GM12892 (cell line): ENCODE measurements around the genes FAM9C, RAB9A and GRPR.

GRCh38 chrX:13013739-13014297 lies 30.6 kb downstream of the FAM9C start:
- RRBS: no CpG with 5 or more reads among the region's 6 CpGs

- RRBS: no CpG with 5 or more reads among the region's 3 CpGs
These were observed 15.6 kb downstream of the FAM9C start for GRCh38 chrX:13028645-13029423.

- RRBS: no CpG with 5 or more reads among the region's 5 CpGs
These were observed 15.0 kb downstream of the FAM9C start for GRCh38 chrX:13029424-13029751.

DNA sequence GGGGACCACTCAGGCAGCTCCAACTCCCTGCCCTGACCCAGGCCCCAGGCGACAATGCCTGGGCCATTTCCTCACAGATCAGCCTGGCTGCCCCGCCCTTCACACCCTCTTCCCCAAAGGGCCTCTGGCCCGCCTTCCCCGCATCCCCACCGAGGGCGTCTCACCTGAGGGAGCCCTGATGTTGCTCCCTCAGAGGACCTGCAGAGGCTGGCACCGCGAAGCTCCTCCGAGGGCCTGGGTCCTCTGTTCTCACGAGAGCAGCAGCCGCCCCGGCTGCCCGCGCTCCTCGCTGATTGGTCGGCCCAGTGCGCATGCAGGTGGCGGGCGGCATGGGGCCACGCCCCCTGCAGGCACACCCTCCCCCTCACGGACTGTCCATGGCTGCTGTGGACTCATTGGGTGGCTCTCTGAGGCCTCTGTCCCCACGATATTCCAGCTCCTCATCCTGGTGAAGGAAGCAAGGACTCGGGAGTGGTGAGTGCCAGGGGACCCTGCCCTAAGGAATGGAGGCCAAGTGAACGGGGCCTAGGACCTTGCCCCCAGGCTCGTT lies at the start of gene FAM9C:
Gene FAM9C, minus strand, starts transcription at position 245 of the 550 bp plus-strand sequence.
- RRBS: no CpG with 5 or more reads among the region's 25 CpGs

DNA sequence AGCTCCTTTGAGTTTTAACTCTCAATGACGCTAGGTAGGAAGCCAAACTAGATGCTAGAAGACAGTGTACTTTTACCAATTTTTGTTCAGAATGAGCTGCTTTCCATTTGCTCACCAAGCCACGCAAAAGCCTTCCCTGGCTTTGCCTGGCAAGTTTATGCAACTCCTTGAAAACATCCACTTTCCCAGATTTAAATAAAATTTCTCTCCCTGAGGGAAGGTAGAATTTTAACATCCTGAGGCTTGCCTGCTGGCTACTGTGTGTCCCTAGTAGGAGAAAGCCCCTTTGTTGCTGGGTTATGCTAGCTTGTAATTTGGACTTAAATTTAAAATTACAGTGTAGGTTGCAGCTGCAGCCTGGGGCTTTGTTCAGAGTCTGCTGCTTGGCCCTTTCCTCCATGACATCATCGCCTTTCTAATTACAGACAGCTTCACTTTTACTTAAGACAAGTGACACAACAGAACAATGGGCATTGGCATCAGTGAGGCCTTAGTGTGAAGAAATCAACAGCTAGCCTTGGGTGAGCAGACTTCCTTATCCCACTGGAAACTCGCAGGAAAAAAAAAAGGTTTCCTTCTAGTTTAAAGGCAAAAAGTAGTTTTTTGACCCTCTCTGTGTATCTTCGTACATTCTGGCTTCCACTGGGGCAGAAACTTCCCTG lies 122.9 kb upstream of the FAM9C start:
- RRBS: no CpG with 5 or more reads among the region's 5 CpGs

GRCh38 chrX:13646060-13646259 lies 7.0 kb upstream of the TCEANC start:
- RRBS: no CpG with 5 or more reads among the region's 2 CpGs

GRCh38 chrX:13669114-13669704 lies 16.3 kb downstream of the TCEANC start:
- RRBS: 0% methylated on average over 1 of the region's 9 CpGs

- RRBS: 8% methylated on average over 10 of the region's 76 CpGs
These were observed at the start of gene RAB9A for GRCh38 chrX:13688568-13689644. Gene RAB9A, plus strand, starts transcription at chrX:13689128.

GRCh38 chrX:13724917-13725440 lies 9.4 kb downstream of the TRAPPC2 start:
- RRBS: no CpG with 5 or more reads among the region's 13 CpGs

DNA sequence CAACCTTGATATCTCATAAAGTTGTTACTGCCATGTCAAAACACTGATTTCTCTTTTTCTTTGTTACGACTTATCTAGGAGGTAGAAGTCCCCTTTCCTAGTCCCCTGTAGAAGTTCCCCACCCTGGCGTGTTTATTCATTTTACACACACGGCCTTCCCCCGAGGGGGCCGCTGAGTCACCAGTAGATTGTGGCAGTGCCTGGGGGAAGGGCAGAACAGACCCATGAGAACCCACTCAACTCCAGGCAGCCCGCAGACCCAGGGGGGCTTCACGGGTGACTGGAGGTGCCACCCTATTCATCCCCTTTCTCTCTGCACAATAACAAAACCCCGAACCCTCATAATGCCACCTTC lies 20.3 kb upstream of the GPM6B start:
- RRBS: no CpG with 5 or more reads among the region's 8 CpGs

DNA sequence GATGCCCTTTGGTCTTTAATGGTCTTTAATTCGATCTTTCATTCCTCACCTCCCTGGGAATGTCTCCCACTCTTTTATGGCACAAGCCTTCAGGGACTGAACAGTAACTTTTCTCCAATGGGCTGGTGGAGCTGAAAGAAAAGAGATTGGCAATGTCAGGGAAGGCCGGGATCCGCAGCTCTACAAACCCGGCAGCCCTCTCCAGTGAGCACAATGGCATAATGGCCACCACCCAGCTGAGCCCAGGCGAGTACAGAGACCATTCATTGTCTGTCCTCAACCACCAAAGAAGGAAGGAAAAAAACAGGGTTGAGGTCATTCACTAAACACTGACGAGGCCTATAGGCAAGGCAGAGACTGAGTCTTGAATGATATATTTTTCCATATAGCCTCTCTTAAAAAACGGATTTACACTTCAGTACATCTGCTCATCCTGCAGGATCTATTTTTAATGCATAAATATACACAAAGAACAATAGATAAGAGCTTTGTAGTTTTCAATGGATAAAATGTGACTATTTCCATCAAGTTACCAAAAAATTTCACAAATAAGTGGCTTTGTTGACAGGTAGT lies 3.5 kb downstream of the GEMIN8 start:
- RRBS: no CpG with 5 or more reads among the region's 7 CpGs

GRCh38 chrX:15335963-15336485 lies 701 bp upstream of the PIGA start:
- RRBS: no CpG with 5 or more reads among the region's 11 CpGs

GRCh38 chrX:15342862-15343276 lies 7.5 kb upstream of the PIGA start:
- RRBS: no CpG with 5 or more reads among the region's 3 CpGs

DNA sequence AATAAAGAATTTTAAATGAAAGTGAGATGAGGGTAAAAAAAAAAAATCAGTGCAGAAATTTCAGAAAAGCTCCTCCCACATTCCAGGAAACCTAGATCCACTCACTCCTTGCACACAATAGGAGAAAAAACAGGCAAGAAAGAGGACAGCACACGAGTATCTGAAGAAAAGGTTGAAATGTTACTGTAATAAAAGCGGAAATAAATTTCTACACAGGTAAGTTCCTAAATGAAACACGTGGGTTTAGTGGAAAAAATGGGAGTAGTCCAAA lies 1.9 kb upstream of the ACE2 start:
- RRBS: no CpG with 5 or more reads among the region's 3 CpGs

DNA sequence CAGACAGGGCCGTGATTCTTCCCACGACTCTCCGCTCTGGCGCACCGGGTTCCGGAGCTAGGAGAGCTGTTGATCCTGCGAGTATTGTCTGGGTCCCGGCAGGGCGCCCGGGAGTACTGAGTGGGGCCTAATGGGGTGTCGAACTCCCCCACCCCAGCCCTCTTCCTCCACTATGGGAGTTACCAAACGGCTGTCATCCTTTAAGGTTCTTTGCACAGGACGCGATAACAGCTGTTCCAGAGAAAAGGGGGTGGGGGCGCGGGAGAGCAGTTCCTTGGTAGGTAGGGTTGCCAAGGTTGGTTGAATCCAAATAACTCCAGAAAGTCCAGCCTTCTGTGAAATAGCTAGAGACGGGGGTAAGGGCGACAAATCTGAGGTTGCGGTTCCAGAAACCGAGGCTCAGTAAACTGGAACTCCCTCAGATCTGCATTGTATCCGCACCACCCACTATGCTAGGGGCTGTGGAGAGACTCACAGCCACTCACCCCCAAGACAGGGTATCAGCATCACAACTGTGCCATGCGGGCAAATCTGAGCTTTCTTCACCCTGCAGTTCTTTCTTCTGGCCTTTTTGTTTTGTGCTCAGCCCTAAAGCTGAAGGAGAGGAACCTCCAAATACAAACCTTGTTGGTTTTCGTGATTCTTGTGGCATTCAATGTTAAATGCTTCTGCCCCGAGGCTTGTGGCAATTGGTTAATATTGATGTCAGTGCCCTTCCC lies 493 bp downstream of the CA5B start:
- RRBS: 5% methylated on average over 2 of the region's 24 CpGs

DNA sequence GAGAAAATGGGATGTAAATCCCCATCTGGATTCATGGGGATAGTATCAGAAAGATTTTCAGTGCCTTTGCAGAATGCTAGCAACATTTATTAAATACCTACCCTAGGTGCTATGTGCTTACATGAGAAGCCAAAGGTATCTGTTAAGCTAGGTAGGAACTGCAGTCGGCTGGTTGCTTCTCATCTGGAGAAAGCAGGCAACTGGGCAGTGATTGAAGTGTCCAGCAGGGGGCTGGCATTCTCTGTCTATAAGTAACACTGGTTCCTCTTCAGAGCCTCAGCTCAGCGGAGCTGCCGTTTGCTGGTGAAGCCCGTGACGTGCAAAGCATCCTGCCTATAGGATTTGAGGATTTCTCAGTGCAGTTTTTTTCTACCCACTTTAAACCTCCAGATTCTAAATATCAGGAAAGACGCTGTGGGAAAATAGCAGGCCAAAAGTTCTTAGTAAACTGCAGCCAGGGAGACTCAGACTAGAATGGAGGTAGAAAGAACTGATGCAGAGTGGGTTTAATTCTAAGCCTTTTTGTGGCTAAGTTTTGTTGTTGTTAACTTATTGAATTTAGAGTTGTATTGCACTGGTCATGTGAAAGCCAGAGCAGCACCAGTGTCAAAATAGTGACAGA lies at the start of gene GRPR:
Gene GRPR, plus strand, starts transcription at position 396 of the 622 bp plus-strand sequence.
- RRBS: no CpG with 5 or more reads among the region's 6 CpGs

GRCh38 chrX:16762528-16763404 lies 23.5 kb upstream of the TXLNG start:
- RRBS: no CpG with 5 or more reads among the region's 3 CpGs

GRCh38 chrX:16870982-16871901 lies 1.1 kb upstream of the RBBP7 start:
- RRBS: 21% methylated on average over 8 of the region's 37 CpGs

GRCh38 chrX:16882030-16882615 lies 12.0 kb upstream of the RBBP7 start:
- RRBS: no CpG with 5 or more reads among the region's 11 CpGs

- RRBS: no CpG with 5 or more reads among the region's 3 CpGs
These were observed 32.3 kb upstream of the REPS2 start for GRCh38 chrX:16914203-16914571.